LNCaP clone FGC (cell line): ENCODE data around the genes NEURL3 and SEMA4C.

GRCh38 chr2:96108248-96109598 lies 7.6 kb downstream of the ADRA2B start:
- RRBS, 2 experiments = 35 to 49% methylated on average over 5 of the region's 22 CpGs

DNA sequence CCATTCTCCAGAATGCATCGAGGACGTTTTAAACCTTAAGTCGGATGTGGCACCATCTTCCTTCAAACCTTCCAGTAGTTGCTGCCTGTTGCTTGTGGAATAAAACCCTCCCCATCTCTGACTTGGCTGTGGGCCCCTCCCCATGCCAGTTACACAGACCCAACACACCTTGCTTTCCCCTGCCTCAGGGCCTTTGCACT lies 5.0 kb upstream of the ADRA2B start:
- RRBS, 2 experiments = no CpG with 5 or more reads among the region's 3 CpGs

DNA sequence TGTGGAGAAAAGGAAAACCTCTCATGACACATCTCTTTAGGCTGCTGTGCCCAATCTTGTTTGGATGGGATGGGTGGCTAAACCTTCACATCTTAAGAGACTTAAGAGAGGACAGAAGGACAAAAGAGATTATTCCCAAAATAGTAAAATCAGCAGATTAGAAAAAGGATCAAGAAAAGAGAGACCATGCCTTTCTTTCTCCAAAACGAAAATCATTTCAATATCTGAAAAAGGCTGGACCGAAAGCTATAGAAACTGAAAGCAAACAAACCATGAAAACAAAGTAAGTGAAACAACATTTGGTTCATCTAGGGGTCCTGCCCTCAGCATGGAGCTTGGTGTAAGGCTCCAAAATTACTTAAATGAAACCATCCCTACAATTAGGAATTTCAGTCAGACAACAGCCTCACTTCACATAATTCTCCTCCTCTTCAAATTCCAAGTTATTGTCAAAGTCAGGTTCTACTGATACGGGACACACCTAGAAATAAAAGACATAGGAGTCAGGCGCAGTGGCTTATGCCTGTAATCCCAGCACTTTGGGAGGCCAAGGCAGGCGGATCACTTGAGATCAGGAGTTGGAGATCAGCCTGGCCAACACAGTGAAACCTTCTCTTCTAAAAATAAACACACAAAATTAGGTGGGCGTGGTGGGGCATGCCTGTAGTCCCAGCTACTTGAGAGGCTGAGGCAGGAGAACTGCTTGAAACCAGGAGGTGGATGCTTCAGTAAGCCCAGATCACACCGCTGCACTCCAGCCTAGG lies 5.3 kb downstream of the STARD7 start:
- RRBS, 2 experiments = no CpG with 5 or more reads among the region's 7 CpGs

GRCh38 chr2:96245463-96246441 lies 20.0 kb downstream of the TMEM127 start:
- RRBS, 2 experiments = no CpG with 5 or more reads among the region's 14 CpGs

- RRBS, 2 experiments = no CpG with 5 or more reads among the region's 19 CpGs
Observed at GRCh38 chr2:96249724-96250779, 15.7 kb downstream of the TMEM127 start.

DNA sequence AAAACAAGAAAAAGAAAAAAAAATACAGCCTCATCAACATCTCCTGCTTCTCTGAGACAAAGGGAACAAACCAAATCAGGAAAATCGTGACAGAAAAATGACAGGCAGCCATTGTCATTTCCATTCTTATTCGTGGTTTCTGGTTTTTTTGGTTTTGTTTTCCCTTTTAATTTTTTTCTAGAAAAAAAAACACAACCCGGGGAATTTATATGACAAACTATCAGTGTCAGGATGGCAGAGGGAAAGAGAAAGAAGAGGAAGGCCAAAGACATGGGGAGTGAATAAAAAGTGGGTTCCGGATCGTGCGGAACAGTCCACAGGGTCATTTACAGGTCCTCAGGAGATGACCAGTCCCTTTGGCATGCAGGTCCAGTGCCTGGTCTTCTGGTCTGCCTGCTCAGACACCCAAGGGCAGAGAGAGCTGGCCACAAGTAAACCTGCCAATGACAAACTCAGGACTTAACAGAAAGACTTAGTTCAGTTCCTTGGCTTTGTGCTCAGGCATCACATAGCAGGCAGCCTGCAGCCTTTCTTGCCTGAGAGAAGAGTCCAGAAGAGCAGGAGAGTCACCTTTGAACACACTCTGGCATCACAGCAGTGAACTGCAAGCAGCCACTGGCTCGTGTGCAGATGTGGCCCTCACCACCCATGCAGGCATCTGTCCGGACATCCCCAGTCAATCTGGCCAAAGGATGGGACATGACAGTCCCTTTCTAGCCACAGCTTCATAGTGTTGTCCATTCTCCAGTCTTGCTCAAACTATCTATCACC lies 14.1 kb downstream of the TMEM127 start:
- RRBS, 2 experiments = 40% methylated on average over 2 of the region's 8 CpGs

- RRBS, 2 experiments = no CpG with 5 or more reads among the region's 6 CpGs
Observed at GRCh38 chr2:96263964-96264599, 1.7 kb downstream of the TMEM127 start.

DNA sequence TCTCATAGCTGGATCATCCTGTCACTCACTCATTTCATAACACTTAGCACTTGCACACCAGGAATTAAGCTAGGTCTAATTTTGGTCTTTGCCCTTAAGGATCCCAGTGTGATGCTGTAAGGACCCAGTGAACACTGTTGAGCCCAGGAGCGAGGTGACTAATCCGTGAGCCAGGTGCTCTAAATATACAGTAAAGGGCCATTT lies 4.3 kb upstream of the ITPRIPL1 start:
- RRBS, 2 experiments = no CpG with 5 or more reads among the region's 2 CpGs

GRCh38 chr2:96326015-96326409 lies 895 bp downstream of the ITPRIPL1 start:
- RRBS, 2 experiments = no CpG with 5 or more reads among the region's 6 CpGs

DNA sequence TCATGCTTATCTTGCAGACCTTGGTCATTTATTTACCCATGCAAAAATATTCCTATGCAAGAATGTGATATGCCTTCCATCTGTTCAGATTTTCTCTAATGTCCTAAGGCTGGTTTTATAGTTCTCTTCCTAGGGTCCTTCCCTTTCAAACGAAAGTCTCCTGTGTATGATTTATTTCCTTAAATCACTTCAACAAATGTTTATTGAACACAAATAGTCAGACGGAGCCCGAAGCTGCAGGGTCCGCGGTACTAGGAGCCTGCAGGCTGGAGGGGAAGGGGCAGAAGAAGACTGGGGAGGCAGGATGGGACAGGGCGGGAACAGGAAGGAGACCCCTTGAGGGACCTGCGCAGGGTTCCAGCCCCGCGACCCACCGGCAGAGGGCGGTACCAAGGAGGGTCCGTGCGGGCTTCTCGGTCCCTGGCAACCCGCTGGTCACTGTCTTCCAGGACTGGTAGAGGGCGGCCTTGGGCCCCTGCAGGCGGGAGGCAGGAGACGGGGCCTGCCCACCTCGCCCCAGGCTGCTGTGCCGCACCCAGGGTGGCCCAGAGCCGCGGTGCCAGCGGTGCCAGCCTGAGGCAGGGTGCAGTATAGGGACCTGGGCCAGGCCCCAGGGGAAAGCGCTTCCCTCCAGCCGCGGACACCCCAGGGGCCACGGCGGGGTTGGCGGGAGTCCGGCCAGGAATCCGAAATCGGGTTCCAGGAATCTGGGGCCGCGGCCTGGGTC lies 34.6 kb downstream of the NEURL3 start:
- RRBS, 2 experiments = no CpG with 5 or more reads among the region's 34 CpGs

GRCh38 chr2:96505045-96505924 lies at the start of gene NEURL3:
TSS of gene NEURL3 (minus strand) at chr2:96505357.
- RRBS, 2 experiments = no CpG with 5 or more reads among the region's 10 CpGs

DNA sequence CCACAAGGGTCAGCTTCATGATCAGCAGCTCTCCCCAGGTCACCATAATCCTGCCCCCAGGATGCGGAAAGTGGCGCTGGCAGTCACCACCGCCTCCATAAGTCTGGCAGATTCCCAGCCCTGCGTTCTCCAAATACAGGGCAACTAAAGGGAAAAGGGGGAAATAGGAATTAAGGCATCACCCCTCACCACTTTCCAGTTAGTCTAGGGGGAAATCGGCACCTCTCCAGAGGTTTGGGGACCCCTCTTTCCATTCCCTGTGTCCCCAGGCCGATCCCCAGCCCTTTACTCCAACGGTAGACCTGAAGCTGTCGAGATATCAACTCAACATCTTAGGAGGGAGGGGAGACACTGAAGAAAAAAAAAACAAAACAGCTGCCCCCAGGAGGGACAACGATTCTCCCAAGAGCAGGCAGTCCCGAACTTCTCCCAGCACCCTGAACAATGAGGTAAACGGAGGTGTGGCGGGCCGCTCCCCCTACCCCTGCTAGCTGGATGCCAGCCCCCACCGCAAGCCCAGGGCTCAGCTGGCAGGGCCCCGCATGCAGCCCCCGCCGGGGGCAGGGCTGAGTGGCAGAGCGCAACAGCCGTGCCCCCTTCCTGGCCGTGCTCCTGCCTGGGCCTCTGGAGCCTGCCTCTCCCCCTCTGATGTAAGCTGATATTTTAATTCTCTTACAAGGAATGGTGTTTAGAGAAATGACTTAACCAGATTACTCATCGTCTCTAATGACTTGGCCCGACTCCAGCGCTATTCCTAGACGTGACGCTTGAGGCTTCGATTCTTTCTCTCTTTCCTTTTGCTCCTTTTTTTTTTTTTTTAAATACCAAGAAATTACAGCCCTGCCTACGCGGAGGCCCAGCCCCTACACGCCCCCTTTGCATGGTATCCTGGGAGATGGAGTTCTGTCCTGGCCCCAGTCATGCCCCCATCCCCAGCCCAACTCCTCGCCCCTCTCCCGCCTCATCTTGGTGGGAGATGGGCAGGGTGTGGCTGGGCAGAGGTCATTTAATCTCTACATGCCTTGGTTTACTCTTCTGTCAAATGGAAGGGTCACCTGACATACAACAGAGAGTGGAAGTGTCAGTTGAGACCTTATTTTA lies 4.7 kb upstream of the ARID5A start:
- RRBS, 2 experiments = no CpG with 5 or more reads among the region's 31 CpGs

- RRBS, 2 experiments = 0 to 11% methylated on average over 2 of the region's 10 CpGs
Observed at GRCh38 chr2:96534543-96535752, 1.6 kb upstream of the ARID5A start.

DNA sequence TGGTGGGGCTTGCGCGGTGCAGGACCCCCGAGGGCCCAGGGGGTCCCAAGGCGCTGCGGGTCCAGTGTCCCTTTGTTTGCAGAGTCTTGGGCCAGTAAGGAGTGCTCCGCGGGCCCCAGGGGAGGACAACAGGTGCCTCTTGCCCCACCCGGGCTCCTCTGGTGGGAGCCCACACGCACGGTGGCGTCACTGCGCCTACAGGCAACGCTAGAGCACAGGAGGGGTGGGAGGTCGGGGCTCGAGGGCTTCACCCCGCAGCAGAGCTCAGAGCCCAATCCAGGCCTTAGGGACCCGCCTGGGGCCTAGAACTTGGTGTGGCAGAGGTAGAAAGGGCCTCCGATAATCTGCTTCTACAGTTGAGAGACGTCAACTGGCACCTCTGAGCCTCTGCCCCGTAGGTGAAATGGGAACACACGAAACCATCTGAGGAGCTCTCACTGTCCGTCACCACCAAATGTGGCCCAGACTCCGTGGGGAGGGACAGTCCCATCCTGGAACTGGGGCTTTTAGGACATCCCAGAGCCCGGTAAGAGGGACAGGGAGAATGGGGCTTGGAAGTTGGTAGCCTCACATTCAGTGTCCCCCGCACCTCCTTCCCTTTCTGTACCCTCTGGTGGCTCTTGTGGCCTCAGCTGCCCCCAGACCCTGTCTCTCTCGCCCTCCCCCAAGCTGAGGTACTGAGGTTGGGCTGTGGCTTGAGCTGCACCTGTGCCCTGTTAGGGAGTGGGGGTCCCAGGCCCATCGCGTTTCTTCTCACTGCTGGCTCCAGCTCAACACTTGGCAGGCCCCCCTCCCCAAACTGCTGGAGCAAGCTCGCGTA lies 1.5 kb downstream of the ARID5A start:
- RRBS, 2 experiments = no CpG with 5 or more reads among the region's 30 CpGs

- RRBS, 2 experiments = no CpG with 5 or more reads among the region's 4 CpGs
Observed at GRCh38 chr2:96539005-96539279, 2.4 kb downstream of the ARID5A start.

- RRBS, 2 experiments = no CpG with 5 or more reads among the region's 30 CpGs
Observed at GRCh38 chr2:96554774-96555618, 18.4 kb downstream of the ARID5A start.

GRCh38 chr2:96800929-96801151 lies 15.2 kb upstream of the CNNM3 start:
- RRBS, 2 experiments = no CpG with 5 or more reads among the region's 7 CpGs

DNA sequence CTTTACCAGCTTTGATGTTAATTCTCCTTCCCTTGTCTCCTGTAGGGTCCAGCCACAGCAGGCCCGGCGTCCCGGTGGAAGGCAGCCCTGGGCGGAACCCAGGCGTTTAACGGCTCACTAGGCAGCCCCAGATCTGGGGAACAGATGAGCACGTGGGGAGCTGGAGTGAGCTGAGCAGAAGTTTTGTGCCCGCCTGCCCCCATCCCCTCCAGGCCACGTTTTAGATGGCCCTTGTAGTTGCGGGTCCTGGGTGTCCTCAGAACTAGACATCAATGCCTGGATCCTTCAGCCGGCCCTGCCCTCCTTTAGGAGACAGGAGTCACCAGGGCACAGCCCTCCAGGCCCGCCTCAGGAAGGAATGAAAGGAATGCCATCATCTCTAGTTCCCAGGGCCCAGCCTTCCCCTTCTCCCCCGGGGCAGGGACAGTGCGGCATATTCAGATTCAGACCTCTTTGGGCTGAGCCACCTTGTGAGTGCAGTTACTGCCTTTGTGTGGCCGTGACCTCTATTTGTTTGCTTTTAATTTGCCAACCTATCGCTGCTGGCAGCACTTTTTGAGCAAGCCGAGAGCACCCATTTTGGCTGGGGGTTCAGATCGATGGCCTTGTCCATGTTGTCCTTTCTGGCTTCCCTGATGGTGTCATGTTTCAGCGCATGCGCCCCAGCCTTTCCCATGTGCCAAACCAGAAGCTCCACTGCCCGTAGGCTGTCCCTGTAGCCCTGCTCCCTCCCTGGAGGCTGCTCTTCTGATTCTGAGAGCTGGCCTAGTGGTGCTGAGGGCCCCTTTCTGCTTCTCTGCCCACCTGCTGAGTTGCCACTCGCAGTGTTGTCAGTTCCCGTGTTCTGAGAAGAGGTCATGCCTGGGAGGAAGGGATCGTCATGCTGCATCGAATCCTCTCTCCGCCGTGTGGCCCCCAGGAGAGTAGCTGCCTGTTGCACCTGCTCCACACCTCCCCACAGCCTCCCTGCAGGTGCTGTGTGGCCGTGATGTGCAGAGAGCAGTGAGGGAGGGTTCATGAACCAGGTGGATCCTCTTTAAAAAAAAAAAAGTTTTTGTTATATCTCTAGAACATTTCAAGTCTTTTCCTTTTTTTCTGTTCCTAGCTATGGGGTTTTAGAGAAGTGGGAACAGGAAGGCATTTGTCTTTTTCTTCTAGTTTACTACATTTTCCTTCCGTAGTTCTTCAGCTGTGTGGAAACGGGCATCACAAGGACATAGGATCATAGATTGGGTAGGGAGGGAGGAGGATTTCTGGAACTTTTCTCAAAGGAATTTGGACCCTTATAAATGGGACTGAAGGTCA lies 10.9 kb downstream of the ANKRD23 start:
- RRBS, 2 experiments = no CpG with 5 or more reads among the region's 30 CpGs

DNA sequence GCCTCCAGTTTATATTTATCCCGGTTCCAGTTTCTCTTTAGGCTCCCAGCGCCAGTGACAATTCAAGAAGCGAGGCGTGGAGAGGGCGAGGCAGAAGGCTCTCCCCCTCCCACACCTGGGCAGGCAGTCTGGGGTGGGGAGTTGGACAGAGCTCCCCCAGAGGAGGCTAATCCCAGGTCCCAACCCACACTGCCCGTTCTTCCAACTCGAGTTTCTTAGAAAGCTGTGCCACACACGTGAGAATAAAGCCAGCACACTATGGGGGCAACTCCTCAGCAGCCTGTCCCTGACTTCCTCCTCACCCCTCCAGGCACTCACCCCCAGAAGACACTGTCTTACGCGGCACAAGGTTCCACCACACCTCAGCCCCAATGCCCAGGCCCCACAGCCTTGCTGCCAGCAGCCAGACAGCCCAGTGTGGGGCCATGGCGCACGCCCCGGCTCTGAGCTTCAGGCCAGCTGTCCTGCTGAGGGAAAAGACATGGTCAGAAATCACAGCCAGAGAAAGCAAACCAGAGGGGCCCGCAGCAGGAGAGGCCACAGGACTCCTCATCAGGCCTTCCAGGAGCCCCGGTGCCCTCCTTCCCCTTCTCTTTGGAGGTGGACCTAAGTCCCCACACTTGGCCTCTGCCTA lies 2.3 kb downstream of the SEMA4C start:
- RRBS, 2 experiments = no CpG with 5 or more reads among the region's 15 CpGs

DNA sequence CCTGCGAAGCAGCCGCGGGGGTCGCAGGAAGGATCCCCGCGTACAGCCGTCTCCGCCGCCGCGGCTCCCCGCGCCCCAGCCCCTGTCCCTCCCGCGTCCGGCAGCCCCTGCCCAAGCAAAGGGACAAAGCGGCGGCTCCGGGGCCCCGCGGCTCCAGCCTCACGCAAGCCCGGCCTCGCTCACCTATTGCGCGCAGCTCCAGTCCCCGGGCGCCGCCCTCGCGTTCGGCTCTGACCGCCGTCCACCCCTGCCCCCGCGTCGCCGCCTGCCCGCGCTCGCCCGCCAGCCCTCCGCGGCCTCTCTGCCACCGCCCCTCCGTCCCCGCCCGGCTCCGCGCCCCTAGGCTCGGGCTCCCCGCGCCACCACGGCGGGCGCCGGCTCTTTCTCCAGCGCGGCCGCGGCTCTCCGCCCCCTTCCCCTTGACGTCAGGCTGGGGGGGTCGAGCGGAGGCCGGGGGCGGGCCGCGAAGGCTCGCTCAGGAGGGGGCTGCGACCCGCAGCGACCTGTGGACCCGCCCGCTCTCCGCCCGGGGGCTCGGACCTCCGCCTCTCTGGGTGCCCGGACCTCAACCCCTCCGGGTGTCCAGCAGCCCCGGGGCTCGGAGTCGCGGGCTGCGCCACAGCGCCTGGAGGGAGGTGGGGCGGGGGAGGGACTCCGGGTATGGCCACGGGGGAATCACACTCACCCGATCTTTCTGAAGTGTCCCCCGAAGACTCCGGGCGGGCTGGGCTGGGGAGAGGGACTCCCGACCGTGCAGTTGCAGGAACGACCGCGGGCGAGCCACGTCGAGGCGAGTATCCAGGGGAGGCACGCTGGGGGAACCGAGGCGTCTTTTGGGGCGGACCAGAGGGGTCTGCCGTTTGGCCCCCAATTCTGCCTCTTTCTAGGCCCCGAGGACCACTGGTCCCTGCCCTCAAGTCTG lies at the start of gene SEMA4C:
Gene SEMA4C (minus strand): TSS at position 388 of the 922 bp plus-strand sequence.
- RRBS, 2 experiments = 6% methylated on average over 46 to 49 of the region's 109 CpGs